ENCODE measurements around a stretch of chr15.

DNA sequence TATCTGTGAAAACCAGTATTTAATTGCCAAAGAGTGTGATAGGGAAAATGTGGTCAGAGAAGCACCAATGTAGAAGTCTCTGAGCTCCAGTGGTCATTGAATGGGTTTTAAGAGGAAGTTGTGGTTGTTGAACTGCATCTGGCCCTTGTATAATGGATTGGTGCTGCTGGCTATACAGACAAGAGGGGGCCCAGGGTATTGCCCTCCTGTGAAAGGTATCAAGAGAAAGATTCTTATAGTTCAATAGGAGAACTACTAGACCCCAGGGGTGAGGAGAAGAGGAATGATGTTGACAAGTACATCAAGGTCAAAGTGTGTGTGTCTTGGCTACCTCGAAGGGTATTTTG, 47.0 kb downstream of the CHD2 start:
- PRO-cap, result no peak

GRCh38 chr15:92966799-92967503, 66.8 kb downstream of the CHD2 start:
- PRO-cap, result no peak

GRCh38 chr15:93035901-93036396, 53.1 kb downstream of the RGMA start:
- PRO-cap, result no peak

DNA sequence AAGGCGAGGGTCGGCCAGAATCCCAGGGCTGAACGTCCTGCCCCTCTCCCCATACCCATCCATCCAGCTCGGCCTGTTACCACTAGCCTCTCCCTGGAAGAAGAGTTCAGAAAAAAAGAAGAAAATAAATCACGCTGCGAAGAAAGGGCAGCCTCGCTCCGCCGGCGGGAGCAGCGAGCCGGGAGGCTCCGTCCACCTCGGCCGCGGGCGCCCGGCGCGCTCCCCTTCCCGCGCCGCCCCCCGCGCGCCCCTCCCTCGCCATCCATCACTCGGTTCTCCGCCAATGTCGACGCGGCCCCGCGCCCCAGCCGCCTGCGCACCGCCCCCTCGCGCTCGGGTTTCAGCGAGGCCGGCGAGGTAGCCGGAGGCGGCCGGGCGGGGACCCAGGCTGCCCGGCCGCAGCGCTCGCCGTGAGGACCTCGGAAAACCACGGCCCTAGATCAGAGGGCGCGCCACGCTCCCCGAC, 16.0 kb downstream of the RGMA start:
- PRO-cap, result bidirectional peak, plus-strand start at position 346 of the sequence, minus-strand start at position 218 of the sequence

DNA sequence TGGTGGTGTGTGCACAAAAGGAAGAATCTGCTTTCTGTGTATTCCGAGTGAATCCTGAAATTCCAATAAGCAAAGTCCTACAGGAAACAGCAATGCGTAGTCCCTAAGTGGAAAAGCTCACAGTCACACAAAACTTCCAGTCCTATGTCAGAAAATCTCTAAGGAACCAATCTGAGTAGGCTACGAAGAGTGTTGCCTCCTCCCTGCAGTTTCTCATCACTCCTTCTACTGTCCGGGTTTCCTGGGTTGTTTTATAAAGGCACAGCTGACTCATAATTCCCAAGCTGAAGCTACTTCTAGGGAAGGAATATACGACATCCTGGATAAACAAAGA, 65.6 kb upstream of the RGMA start:
- PRO-cap, result no peak

DNA sequence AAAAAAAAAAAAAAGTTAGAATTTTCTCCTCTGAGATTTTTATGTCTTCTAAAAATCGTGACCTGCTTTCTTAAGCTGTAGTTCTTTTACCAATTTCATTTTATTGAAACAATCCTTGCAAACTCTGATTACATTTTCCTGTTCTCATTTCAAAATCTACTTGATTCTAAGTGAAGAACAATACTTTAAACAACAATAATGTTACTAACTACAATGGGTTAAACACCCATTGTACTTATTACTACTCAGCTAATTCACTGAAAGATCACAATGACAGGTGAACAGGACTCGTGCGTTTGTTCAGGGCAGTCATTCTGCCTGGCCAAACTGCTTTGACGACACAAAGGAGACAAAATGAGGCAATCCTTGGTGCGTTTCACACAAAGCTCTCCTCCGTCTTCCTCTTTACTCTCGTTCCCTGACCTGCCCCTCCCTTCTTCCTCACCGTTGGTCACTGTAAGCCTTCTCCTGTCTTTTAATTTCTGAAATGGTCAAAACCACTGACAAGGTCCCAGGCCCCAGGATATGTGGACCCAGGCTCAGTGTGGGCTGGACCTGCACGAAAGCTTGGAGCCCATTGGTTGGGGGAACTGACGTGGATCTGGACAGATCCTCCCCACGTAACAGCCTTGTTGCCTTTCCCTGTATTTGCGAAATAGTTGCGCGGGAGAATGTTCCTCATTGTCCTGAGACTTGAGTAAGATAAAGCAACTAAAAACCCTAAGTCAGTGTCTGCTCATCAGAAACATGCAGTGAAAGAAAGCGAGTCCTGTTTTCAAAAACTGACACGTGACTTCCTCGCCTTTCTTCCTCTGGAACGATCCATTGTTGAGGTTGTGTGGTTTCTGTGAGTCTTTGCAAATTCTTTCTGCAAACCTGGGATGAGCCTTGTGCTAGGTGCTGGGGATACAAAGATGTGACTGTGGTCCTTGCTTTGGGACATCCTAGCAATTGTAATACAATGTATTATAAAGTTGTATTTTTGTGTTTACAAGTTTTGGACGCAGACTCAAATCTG, 147.1 kb upstream of the RGMA start:
- PRO-cap, result no peak

- PRO-cap, result no peak
Observed at GRCh38 chr15:93861974-93862294, 369.4 kb upstream of the MCTP2 start.

DNA sequence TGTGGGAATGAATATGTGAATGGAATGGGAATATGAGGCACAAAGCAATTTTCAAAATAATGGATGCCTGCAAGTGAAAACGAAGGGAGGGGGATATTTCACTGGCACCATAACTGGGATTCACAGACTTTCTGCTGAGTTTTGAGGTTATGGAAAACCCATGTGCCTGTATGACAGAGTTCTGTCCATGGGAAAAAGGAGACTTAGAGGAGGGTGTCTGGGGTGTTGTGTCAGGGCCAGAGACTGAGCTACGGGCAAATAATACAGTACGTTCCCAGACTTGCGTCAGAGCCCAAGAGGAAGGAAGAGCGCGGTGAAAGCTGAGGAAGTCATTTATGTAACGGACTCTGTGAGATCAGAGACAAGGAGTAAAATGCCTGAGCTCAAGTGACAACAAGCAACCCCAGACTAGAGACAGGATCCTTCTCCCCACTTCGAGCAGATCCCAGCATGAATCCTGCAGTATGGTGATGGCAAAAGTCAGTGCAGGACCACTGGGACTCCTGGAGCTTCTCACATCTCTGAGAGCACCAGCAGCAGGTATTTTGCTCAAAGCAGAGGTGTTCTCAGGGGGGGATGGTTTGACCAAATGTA, 368.6 kb upstream of the MCTP2 start:
- PRO-cap, result no peak

DNA sequence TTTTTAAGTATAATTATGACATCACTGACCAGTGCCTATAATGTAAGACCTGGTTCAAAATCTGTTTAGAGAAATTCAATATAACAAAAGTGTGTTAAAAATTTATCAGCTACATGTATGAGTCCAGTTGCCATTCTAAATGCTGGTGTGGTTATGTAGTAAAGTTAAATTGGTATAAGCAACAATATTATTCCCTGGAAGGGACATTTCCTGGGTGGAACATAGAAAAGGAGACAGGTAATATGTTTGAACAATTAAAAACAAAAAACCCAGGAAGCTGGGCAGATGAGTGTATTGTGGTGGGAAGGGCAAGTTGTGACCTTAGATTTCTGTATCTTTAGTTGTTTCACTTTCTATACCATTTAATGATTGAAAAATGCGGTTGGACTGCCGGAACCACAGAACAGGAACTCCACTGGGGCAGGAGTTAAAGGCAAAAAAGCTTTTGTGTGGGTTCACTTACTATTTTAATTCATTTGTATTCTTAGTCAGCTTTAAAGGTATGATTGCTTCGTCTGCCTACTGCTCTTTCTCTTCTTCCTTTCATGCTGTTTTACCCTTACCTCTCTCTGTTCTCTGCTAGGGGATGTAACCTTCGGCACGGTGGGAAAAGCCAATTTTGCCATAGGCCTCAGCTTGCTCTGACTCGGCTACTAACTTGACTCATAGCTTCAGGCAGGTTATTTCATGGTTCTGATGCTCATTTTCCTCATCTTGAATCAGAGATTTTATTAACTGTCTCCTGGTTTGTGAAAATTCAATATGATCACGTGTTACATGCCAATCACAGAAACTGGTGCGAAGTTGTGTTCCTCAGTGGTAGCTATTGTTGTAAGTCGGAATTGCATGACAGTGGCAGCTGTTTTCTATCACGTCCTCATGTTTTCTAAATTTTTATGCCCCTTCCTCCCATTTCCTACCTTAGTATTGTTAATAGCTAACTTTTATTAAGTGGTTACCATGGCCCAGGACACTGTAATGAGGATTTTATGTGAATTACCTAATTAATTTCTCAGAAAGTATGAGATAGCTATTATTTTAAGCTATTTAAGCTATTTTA, 1.6 kb upstream of the MCTP2 start:
- PRO-cap, result no peak

DNA sequence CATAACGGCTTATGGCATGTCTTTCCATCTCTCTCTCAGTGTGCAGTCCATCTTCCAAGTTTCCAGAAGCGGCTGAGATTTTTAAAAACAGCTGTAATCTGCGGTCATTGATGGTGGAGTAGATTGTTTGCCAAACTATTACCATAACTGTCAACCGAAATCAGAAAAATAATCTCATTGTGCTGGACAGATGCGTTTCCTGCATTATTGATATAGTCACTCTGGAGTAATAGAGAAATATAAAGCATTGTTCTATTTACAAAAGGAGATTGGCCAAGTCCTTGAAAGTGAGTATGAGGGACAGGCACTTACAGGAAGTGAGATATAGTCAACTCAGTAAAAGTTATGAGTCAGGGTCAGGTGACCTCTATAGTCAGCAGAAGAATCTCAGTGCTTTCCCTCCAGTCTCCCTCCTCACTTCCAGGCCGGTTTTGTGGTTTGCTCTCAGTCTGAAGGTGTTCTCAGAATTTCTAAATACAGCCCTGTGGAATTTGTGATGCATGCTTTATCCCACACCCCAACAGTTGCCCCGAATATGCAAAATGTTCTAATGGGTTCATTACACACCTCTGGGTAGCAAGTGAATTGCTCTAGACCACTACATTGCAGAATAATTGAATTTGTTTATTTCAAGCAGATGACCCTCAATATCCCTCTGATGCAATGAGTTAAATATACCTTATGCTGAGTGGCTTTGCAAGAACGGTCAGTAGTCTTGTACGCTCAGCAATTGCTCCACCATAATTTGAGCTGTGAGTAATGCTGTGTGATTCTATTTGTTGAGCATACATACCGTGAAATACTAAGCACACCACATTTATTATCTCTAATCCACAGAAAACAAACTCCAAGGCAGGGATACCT, 787.6 kb downstream of the MCTP2 start:
- PRO-cap, result no peak

GRCh38 chr15:95174271-95174866, 943.0 kb downstream of the MCTP2 start:
- PRO-cap, result no peak

- PRO-cap, result no peak
Observed at GRCh38 chr15:95267351-95268000, 1036.1 kb downstream of the MCTP2 start.

GRCh38 chr15:95288344-95289032, 1042.0 kb upstream of the NR2F2 start:
- PRO-cap, result no peak

GRCh38 chr15:95323777-95324089, 1006.8 kb upstream of the NR2F2 start:
- PRO-cap, result no peak

- PRO-cap, result no peak
Observed at GRCh38 chr15:95325601-95326003, 1004.9 kb upstream of the NR2F2 start.

DNA sequence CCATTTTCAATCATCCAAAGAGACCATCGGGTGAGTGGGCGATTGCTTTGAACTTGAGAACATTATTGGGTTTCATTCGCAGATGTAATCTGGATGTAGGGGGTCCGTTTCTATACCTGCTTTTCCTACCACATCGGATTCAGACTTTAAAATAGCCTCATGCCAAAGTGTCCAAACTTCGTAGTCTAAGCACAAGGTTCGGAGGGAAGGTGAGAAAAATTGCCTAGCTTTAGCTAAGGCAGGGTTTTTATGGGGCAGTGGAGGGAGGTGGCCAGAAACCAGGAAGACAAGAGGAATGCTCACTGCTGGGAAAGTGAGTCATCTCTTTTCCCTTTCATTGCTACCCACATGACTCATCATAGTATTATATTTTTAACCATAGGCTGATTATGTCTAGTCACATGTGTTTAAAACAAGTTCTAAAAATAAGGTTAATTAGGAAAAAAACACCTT, 773.1 kb upstream of the NR2F2 start:
- PRO-cap, result no peak

DNA sequence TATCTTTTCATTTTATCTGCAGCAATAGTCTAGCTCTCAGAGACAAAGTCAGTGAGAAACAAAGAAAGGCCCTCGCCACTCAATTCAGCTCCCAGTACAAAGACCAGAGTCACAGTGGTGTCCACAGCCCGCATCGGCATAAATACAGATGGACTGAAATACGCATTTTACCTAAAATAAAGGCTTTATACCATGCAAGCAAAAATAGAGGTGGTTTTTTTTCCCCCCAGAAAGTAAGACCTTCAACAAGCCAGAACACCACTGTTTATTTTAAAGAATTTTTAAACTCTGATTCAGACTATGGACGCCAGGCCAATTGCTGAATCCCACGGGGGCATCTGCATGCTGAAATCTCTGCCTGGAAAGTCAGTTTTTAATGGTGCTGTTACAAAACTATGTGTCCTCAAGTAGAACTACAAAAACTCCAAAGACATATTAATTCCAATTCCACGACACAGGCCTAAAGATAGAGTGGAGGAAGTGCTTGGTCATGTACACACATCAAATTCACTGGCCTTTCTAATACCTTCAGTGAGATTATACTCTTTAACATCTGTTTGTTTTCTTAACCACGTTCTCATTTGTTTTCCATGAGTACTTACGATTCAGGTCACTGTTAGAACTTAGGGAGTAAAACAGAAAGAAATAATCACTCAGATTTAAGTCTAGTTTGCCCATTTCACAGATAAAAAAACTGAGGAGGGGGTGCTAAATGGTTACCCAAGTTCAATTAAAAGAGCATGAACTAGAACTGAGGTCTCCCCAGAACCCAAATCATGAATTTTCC, 490.5 kb upstream of the NR2F2 start:
- PRO-cap, result no peak

DNA sequence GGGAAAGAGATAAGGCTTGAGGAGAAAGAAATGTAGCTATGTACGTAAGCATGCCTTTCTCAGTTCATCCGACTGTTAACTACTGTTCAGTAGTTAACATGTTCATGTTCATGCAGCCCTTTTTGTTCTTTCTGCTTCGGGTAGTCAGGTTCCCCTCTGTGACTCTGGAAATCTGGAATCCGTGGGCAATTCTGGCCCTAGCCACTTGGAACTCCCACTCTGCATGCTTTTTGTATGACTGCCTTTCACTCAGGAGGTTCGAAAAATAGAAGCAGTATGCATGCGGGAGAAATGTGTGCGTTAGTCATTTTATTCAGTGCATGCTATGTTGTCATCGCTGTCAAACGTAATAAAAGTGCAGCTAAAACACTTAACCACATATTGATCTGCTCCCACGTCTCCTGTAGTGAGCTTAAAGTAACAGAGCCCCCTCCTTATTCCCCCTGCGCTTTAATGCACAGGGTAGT, 283.1 kb upstream of the NR2F2 start:
- PRO-cap, result no peak

- PRO-cap, result no peak
Observed at GRCh38 chr15:96209133-96209964, 121.2 kb upstream of the NR2F2 start.

- PRO-cap, result no peak
Observed at GRCh38 chr15:96309203-96309604, 21.3 kb upstream of the NR2F2 start.